Breast epithelium (tissue), 2 donors: ENCODE measurements around a stretch of chr15.

DNA sequence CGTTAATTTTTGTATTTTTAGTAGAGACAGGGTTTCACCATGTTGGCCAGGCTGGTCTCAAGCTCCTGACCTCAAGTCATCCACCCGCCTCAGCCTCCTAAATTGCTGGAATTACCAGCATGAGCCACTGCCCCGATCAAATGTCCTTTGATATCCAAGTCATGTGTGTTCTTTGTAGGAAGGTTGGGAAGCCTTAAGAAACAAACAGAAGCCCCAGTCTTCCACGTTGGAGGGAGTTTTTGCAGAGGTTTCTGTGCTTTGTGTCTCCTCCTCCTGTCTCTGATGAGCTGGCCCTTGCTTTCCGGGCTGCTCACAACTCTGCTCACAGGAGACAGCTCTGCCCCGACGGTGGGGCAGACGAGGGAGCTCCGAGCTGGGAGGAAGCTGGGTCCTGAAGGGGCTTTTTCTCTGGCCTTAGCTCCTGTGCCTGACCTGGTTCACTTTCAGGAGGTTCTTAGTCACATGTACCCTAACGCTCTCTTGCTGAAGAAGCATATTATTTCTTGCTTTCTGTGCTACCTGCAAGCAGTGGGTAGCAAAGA is 52.8 kb upstream of the SMAD6 start:
- PRO-cap, result no peak
- RAMPAGE, long total RNA, 2 experiments, result no peak in any of the 2 experiments

- PRO-cap, result no peak
- RAMPAGE, long total RNA, 2 experiments, result no peak in any of the 2 experiments
Observed at GRCh38 chr15:66670809-66671440, 31.1 kb upstream of the SMAD6 start.

DNA sequence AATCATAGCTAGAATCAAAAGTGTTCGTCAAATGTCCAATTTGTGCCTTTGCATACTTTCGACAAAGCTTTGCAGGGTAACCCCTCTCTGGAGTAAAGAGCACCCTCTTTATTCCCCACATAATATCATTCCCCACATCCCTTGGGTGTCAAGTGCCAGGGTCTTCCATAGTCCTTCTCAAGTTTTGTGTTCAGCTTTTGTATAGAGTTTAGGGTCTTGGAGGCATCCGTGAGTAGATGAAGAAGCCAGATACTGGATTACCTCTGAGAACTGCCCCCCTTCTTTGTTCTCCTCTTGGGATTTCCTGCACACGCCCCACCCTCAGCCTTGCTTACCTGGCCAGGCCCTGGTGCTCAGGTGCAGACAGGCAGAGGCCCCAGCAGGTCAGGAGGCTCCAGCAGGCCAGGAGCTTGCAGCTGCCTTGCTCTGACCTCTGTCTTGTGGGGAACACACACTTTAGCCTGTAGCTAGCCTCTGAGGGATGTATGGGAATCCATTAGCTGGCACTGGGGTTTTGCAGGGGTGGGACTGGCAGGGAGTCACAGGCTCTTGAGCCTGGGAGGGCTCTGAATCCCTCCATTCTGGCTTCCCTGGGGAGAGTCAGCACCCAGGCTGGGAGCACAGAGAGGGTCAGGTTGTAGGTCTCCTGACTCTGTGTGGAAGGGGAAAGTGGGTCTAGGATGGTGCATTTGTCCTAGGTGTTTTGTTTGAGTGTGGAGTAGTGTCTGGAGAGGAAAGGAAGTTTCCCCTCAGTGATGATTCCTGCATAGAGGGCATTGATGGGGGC is 2.7 kb downstream of the SMAD6 start:
- PRO-cap, result no peak
- RAMPAGE, long total RNA, 2 experiments, result no peak in any of the 2 experiments

GRCh38 chr15:67033922-67034344 is 31.5 kb upstream of the SMAD3 start:
- PRO-cap, result no peak
- RAMPAGE, long total RNA, 2 experiments, result no peak in any of the 2 experiments

DNA sequence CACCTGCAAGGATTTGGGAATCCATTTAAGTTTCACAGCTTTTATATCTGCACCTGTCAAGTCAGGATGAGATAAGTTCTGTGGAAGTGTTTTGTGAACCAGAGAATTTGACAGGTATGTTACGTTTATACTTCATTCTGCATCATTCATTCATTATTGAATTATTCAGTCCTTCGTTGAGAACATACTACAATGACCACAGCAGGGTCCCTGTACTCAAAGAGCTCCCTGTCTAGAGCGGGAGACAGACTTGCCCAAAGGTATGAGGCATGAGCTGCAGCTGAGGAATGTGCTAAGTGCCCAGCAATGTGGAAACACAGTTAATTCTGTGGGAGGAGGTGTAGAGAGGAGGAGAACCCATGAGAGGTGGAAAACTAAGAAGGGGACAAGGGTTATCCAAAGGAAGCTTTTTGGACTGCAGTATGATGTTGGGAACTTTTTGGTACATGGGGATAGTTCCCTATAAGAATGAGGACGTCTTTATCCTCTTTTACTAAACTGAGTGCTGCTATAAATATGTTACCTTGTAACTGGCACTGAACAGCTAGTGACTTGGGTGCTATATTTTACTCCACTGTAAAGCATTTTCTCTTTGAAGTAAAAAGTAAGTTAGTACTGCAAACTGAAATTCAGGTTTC is 5.5 kb downstream of the SMAD3 start:
- PRO-cap, result no peak
- RAMPAGE, long total RNA, 2 experiments, result no peak in any of the 2 experiments

- PRO-cap, result no peak
- RAMPAGE, long total RNA, 2 experiments, result no peak in any of the 2 experiments
Observed at GRCh38 chr15:67148991-67150043, 83.9 kb downstream of the SMAD3 start.

- PRO-cap, result no peak
- RAMPAGE, long total RNA, 2 experiments, result no peak in any of the 2 experiments
Observed at GRCh38 chr15:67166257-67167094, 88.0 kb downstream of the AAGAB start.

DNA sequence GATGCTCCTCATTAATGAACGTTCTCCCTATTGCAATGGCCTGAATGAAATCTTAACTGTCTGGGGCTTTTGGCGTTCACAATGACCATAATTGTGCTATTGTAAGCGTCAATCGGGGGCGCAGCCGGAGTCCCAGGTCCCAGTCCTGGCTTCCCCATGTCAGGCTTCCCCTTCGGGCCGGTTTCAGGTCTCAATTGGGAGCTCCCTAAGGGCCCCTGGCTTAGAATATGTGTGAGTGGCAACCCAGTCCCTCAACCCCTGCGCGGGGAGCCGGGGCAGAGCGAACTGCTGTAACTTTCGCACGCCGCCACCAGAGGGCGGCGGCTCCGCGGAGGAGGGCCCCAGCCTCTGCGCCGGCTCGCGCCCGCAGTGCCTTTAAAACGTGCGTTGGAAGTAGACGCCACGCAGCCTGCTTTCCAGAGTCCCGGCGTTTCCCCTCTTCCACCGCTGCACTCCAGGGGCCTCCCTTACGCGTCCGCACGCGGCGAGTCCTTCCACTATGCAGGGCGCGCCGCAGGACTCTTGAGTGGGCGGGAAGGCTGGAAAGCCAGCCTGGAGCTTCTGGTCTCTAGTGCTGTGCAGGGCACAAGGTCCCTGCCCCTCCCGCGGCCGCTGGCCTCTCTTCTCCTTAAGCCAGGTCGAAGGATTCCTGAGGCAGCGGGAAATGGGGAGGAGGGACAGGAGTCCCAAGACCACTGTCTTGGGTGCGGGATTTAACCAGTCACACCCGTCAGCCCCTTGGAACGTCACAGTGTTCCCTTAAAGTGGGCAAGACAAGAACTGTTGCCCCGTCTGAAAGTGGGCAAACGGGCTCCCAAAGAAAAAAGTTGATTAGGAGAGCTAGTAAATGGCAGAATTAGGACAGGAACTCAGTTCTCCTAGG is 38.2 kb downstream of the SKOR1 start:
- PRO-cap, result no peak
- RAMPAGE, long total RNA, 2 experiments, result no peak in any of the 2 experiments

- PRO-cap, result bidirectional peak, plus-strand start at chr15:67884974, minus-strand start at chr15:67884940
- RAMPAGE, long total RNA, 2 experiments, result no peak in any of the 2 experiments
Observed at GRCh38 chr15:67884157-67885343, 59.2 kb downstream of the SKOR1 start.

DNA sequence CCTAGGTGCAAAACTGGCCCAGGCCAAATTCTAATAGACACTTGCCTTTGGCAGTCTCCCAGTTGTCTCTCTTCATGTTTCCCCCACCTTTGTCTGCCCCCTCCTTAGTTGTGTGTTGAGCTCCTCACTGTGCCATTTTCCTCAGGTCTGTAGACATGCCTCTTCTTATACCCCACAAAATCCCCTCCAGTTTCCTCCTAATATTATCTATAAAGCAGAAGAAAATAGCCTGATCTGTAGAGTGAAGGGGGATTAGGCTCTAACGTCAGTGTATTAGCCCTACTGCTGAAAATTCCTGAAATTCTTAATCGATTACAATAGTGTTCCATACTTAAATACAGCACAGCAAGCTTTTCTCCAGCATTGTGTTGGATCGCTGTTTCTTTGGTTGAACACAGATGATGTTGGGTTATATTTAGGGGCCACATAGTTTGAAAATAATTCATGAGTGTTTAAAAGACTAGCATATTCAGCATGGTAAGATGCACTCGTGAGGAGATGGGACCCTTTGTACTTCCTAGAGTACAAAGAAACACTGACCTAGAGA is 52.5 kb downstream of the PIAS1 start:
- PRO-cap, result no peak
- RAMPAGE, long total RNA, 2 experiments, result no peak in any of the 2 experiments

DNA sequence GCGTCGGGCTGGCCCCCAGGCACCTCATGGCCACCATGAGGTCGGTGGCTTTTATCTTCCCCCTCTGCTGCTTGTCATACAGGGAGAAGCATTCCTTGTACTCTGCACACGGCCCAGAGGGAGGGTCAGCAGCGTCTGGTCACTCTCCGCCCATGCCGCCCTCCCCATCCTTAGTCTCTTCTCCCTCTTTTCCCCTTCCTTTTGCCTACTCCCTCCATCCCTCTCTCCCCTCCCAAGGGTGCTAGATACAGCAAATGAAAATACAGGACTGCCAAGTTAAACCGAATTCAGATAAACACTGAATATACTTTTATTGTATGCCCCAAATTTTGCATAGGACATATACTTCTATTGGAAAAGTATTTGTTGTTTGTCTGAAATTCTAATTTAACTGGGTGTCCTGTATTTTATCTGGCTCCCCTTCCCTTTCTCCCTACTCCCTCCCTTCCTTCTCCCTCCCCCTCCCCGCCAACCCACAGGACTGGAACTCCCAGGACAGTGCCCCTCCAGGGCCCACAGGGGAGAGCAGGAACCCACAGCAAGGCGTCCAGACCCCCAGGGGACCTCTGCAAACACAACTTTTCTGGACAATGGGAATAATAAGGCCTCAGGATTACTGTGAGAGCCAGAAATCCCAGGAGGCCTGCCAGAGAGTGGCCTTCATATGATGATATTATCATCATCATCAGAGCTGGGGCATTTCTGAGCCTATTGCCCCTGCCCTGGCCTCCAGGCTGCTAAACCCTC is 5.4 kb downstream of the CALML4 start:
- PRO-cap, result no peak
- RAMPAGE, long total RNA, 2 experiments, result no peak in any of the 2 experiments

GRCh38 chr15:68276738-68277030 is 861 bp upstream of the FEM1B start:
- PRO-cap, result no peak
- RAMPAGE, long total RNA, 2 experiments, result no peak in any of the 2 experiments

DNA sequence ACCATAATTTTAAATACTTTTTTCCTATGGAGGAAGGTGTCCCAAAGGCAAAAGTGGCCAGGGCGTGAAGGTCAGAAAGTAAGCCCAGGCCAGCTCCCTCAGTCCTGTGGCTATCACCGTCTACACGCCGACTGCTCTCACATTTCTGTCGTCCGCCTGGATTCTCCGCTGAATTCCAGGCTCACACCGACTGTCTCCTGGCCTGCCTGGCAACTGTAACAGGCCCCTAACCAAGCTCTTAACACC is 26.8 kb downstream of the FEM1B start:
- PRO-cap, result no peak
- RAMPAGE, long total RNA, 2 experiments, result no peak in any of the 2 experiments

DNA sequence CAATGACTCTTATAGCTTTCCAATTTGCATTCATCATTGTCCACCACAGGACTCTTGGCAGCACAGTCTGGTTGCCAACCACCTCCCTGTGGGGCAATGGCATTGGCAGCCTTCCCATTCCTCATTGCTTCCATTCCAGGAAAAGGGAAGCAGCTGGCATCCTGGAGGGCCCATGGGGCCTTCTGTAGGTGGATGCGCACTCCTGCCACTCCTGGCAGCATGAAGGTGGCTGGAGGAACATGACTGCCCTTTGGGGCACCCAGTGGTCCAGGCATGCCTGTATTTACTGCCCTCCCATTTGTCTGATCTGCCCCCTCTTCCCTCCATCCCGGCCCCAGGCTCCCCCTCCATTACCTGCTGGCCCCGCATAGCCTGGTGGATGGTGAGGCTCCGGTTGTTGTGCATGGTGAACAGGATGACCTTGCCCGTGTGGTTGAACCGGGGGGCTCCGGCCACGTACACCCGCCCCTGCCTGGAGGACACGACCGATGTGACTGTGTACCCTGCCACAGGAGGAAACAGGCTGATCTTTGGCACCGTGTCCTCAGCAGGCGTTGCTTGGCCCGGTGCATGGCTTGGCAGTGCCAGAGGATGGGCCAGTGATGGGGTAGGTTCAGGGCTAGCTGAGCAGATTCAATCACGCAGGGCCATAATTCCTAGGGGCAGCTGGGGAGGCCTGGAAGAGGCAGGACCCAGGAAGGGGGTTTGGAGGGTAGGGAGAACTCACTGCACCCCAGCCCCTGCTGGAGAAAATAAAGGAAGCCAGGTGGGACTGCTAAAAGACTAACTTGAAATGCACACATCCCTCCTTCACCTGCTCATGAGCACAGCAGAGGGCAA is 58.0 kb downstream of the FEM1B start:
- PRO-cap, result no peak
- RAMPAGE, long total RNA, 2 experiments, result no peak in any of the 2 experiments

- PRO-cap, result no peak
- RAMPAGE, long total RNA, 2 experiments, result no peak in any of the 2 experiments
Observed at GRCh38 chr15:68364206-68365019, 67.5 kb downstream of the ITGA11 start.

GRCh38 chr15:68586156-68586697 is 7.4 kb downstream of the CORO2B start:
- PRO-cap, result no peak
- RAMPAGE, long total RNA, 2 experiments, result no peak in any of the 2 experiments

- PRO-cap, result no peak
- RAMPAGE, long total RNA, 2 experiments, result no peak in any of the 2 experiments
Observed at GRCh38 chr15:68637923-68638439, 59.2 kb downstream of the CORO2B start.

DNA sequence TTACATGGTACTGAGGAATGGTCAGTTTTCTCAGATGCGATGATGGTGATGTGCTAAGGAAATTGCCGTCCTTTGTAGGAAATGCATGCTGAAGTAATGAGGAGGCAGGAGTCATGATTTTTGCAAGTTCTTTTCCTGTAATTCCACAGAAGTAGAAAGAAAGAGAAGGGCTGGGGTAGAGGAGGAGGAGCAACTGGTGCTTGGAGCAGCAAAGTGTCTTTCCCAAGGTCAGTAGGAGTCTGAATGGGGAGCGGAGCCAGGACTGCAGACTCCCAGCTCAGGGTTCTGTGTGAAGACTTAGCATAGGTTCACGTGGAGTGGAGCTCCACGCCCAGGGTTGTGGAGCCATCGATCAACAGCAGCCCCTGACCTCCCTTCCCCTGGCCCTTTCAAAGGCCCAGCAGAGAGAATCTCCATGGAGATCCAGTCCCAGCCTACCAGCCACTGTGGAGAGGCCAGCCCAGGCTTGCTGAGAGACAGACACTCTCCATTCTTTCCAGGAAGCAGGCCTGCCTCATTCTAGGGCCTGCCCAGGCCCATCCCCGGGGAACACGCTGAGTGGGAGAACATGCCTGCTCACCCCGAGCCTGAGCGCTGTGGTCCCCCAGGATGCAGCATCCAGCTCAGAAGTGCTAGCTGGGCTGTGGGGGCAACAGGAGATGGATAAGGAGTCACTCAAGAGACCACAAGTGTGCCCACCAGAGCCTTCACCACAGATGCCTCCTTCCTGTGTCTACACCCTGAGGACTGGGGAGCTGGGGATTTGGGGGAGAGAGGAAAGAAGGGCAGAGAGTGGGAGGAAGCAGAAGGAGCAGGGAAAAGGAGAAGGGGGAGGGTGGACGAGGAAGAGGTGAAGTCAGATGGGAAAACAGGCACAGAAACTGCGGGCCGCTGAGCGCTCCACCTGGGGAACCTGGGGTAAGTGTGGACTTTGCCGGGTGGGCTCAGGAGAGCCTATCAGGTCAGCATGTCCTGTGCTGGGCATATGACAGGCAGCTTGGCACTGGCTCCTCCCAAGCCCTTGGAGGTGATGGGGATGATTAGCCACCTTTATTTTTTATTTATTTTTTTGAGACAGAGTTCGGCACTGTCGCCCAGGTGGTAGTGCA is 62.2 kb downstream of the CORO2B start:
- PRO-cap, result no peak
- RAMPAGE, long total RNA, 2 experiments, result no peak in any of the 2 experiments

DNA sequence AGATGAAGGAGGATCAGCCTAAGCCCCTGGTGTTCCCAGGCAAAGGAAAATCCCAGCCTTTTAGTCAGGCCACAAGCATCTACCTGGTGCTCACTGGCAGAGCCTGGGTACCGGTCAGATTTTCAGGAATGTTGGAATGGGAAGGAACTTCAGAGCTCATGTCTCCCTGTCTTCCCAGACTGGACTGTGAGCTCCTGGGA is 117.9 kb downstream of the CORO2B start:
- PRO-cap, result no peak
- RAMPAGE, long total RNA, 2 experiments, result no peak in any of the 2 experiments

GRCh38 chr15:68704408-68705218 is 116.1 kb downstream of the ANP32A start:
- PRO-cap, result no peak
- RAMPAGE, long total RNA, 2 experiments, result no peak in any of the 2 experiments